ENCODE results near the genes ALYREF and MAFG.

GRCh38 chr17:81703671-81704869 is 903 bp downstream of the MRPL12 start:
- RRBS, result 2% methylated on average over 10 of the region's 42 CpGs

DNA sequence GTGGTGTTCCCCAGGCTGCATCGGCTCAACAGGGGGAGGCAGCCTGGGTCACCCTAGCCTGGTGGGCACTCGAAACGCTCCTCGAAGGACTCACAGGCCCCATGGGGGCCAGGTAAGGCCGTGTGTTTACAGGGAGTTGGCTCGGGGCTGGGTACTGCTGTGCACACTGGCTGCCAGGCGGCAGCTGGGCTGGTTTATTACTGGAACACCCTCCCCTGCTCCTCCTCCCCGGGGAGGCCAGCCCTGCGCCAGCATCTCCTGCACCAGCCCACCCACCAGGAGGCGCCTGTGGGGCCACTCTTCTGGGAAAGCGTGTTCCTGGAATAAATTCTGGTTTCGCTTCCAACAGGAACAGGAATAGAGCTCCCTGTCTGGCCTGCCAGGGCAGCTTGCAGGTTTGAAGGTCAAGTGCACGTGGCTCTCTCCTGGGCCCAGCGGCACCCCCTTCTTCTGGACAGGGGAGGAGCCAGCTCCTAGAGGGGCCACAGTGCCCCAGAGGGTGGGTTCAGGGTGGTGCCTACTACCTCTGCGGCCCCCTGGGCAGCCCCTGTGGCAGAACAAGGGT is 11.4 kb downstream of the MCRIP1 start:
- RRBS, result no CpG with 5 or more reads among the region's 15 CpGs

DNA sequence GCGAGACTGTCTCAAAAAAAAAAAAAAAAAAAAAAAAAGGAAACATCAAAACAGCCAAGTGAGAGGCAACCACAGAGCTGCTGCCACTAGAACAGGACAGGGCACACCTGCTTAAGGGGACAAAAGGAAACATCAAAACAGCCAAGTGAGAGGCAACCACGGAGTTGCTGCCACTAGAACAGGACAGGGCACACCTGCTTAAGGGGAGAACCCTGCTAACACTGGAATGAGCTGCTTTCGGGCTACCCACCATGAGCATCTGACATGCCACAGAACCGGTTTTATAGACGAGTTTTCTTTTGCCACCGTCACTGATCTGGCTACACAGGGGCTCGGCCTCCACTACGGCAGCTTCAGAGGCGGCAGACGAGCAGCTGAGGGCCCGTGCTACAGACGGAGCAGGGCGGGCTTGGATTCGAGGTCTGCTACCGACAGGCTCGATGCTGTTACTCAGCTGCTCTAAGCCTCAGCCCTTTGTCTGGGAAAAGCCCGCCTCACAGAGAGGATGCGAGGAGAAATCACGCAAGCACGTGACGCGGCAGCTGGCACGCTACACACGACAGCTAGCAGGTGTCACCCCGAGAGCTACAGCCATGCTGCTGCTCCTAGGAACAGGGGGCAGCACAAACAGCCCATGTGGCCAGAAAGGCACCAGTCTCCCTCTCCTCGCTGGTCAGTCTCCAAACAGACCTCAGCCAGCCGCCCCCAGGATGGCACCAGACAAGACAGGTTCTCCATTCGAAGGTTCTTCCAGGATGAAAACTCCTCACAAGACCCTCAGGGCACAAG is 1.9 kb downstream of the P4HB start:
- RRBS, result no CpG with 5 or more reads among the region's 28 CpGs

DNA sequence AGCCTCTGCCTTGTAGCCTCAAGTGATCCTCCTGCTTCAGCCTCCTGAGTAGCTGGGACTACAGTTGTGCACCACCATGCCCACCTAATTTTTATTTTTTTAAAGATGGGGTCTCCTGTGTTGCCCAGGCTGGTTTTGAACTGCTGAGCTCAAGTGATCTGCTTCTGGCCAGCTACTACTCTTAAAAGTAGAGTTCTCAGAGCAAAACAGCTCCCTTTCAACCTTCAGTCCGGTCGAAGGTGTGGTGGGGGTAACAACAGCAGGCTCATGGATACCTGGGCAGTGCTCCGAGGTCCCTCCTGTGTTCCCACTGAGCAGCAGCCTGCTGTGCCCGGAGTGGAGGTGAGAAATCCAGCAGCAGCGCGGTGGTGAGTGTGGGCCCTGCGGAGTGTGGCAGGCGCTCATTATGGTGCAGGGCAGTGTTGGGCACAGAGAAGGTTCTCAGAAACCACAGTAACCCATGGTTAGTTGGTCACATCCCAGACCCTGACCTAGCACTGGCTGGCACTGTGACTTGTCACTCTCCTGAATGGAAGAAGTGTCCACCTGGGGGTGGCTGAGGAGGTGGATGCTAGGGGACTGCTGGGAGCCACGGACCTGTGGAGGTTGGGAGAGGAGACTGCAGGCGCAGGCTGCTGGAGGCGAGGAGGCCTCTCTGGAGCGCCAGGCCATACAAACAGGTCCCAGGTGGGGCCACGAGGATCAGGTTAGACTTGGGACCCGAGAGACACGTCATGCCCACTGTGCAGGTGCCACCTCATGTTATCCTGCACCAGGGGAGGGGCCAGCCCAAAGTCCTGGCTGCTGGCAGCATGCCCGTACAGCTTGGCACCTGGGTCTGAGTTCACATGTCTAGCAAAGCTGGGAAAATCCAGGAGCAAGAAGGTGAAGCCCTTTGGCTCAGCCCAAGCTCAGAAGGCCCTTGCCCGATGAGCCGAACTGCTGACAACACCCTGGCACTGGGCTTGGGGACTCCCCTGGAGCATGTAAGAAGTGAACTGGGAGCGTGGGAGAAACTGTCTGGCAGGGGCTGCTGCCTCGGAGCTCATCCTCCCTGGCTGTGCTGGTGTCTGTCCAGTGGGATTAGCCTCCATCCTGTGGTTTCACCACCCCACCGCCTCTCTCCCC is 5.2 kb upstream of the P4HB start:
- RRBS, result 94% methylated on average over 3 of the region's 21 CpGs

- RRBS, result 22% methylated on average over 7 of the region's 29 CpGs
Observed at GRCh38 chr17:81866899-81867920, 3.9 kb downstream of the ARHGDIA start.

DNA sequence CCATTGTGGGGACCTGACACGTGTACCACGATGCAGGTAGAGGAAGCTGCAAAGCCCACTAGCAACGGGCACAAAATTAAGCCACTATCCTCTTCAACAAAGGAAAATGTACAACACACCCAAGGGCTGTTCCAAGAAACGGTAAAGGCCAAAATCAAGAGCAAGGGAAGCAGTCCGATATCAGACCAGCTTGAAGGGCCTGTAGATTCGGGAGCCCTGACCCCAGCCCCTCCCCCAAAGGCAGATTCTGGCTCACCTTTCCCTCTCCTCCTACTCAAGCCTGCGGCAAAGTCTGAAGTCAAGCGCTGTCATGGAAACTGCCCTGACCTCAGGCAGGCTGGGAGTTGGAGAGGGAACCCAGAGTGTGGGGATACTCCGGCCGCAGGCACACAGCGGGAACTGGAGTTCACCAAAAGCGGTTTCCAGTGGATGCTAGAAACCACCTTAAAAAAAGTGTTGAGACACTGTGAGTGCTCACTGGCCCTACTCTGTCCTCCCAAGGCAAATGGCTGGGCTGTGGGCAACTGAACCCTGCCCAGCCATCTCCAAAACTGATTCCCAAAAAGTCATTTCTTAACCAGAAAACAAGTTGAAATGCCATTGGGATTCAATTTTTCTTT is 1.7 kb downstream of the ALYREF start:
- RRBS, result no CpG with 5 or more reads among the region's 12 CpGs

DNA sequence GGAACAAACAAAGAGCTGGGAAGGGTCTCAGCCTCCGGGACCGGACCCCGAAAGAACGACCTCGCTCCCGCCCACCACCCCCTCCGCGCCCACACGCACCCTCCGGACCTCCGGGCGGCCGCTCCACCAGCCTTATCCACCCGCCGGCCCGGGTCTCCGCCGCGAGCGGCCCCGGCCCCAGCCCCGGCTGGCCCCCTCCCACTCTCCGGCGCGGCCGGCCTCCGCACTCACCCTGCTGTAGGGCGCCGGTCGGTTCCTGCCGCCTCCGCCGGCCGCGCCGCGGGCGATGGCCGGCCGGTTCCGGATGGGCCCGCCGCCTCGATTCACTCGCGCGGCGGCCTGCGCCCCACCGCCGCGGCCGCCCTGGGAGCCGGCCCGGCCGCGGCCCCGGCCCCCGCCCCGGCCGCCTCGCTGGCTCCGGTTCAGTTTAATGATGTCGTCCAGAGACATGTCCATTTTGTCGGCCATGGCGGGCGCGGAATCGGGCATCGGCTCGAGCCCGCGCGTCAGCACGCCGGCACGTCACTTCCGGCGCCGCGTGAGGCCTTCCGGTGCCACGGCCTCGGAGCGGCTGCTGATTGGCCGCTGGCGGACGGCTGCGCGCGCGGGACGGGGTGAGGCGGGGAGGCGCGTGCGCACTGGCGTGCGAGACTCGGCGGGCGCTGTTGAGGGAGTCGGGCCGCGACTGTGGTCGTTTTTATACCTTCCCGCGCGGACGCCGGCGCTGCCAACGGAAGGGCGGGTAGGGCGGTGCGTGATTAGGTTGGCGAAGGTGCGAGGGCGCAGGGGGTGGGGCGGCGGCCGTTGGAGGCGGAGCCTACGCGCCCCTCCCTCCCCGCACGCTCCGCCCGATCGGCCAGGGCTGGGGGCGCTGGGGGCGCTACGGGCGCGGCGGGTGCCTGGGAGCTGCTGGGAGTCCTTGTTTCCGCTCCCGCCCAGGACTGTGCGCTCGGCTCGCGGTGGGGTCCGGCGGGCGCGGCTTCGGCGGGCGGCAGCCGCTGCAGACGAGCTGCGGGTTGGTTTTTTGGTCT is at the start of gene ALYREF:
ALYREF (minus strand) TSS at position 495 of the 1,031 bp plus-strand sequence.
- RRBS, result 1% methylated on average over 33 of the region's 152 CpGs

DNA sequence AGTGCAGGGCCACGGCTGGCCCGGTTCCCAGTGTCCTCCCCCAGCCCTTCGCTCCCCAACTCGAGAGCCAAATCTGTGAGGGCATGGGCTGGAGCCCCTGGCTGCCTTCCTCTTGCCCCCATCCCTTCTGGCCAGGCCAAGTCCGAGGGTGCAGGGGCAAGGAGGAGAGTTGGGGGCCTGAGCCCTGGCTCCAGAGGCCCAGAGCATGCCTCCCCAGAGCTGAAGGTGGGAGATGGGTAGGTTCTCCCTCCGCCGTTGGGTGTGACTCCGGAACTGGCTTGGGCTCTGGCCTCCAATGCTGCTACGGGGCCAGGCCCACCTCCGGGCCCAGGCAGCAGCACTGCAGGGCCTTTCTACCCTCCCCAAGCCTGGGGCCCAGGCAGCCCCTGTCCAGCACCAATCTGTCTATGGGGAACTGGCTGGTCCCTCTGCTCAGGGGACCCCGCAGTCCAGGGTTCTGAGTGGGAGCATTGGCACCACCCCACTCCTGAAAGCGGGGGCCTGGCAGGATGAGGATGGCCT is 1.1 kb downstream of the NPB start:
- RRBS, result 87% methylated on average over 3 of the region's 12 CpGs

GRCh38 chr17:81920368-81920906 is 2.5 kb upstream of the SIRT7 start:
- RRBS, result 62% methylated on average over 3 of the region's 10 CpGs

DNA sequence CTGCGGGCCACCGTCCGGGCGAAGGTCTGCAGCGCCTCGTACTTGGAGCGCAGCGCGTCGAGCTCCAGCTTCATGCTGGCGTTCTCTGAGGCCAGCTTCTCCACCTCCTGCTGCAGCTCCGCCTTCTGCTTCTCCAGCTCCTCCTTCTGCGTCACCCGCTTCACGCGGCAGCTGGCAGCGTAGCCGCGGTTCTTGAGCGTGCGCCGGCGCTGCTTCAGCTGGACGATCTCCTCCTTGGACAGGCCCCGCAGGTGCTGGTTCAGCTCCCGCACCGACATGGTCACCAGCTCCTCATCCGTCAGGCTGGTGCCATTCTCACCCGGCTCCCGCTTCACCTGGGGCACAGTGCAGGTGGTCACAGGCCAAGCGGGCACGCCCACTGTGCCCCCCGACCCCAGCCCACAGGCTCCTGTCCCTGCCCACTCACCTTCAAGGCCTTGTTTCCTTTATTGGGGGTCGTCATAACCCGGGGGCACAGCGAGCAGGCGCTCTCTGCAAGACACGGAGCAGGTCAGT is 4.8 kb downstream of the MAFG start:
- RRBS, result 75% methylated on average over 8 of the region's 38 CpGs

DNA sequence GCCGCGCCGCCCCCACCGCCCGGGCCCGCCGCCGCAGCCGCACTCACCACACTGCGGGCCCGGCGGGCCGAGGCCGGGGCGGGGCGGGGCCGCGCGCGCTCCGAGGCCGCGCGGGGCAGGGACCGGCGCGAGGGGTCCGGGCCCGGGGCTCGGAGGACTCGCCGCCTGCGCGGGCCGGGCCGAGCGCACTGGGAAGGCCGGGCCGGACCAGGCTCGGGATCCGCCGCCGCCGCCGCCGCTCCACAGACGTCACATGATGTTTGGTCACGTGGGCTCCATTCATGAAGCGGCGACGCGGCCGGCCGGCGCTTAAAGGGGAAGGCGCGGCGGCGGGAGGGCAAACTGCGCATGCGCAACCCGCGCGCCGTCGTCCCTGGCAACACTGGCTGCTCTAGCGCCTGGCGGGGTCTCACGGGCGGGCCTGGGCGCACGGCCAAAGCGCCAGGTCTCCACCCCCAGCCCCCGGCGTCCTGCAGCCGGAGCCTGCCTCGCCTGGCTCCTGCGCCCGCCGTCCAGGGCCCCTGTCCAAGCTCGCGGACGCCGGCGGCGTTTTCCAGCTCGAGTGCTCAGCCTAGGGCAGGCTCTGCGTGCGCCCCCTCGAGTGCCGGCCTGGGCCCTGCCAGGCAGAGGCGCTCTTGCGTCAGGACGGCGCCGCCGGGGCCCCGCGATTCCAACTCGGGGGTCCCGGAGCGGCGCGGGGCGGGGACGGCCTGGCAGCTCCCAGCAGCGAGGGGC is at the start of gene MAFG:
MAFG (minus strand) TSS at position 255 of the 735 bp plus-strand sequence.
- RRBS, result 1% methylated on average over 55 of the region's 107 CpGs

DNA sequence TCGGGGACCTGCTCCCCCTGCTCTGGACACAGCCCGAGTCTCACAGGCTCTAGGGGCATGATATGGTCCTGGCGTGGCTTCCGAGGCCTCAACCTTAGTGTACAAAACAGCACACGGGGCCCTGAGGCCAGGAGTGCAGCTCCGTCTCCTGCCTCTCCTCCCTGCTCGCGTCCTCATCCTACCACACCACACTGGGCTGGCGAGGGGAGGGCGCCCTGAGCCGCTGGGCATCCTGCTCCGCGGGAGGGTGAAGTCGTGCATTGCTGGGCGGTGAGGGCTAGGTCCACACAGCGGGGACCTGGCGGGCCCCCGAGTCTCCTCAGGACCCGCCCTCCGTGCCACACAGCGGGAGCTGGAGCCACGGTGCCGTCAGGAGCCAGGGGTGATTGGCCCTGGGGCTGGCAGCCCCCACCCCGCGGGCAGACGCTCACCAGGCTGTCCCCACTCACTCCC is 1.2 kb upstream of the MAFG start:
- RRBS, result no CpG with 5 or more reads among the region's 26 CpGs

- RRBS, result 75% methylated on average over 5 of the region's 65 CpGs
Observed at GRCh38 chr17:81940518-81941612, 3.8 kb upstream of the PYCR1 start.

- RRBS, result 63% methylated on average over 2 of the region's 33 CpGs
Observed at GRCh38 chr17:81966627-81967229, 5.7 kb upstream of the NOTUM start.

DNA sequence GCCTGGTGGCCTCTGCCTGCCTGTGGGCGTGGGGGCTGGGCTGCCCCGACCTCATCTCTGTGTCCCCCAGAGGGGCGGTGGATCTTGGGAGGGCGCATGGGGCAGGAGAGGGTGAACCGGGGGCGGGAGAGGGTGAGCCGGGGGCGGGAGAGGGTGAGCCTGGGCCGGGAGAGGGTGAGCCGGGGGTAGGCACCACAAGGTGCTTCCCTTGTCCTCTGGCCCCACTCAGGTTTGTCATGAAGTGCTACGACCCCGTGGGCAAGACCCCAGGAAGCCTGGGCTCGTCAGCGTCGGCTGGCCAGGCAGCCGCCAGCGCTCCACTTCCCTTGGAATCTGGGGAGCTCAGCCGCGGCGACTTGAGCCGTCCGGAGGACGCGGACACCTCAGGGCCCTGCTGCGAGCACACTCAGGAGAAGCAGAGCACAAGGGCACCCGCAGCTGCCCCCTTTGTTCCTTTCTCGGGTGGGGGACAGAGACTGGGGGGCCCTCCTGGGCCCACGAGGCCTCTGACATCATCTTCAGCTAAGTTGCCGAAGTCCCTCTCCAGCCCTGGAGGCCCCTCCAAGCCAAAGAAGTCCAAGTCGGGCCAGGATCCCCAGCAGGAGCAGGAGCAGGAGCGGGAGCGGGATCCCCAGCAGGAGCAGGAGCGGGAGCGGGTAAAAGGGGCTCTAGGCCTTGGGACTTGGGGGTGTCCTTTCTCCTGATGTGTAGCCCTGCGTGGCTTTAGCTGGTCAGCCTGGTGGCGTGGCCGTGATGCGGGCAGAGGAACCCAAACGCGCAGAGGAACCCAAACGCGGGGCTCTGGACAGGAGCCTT is 19.0 kb downstream of the ASPSCR1 start:
- RRBS, result no CpG with 5 or more reads among the region's 42 CpGs

DNA sequence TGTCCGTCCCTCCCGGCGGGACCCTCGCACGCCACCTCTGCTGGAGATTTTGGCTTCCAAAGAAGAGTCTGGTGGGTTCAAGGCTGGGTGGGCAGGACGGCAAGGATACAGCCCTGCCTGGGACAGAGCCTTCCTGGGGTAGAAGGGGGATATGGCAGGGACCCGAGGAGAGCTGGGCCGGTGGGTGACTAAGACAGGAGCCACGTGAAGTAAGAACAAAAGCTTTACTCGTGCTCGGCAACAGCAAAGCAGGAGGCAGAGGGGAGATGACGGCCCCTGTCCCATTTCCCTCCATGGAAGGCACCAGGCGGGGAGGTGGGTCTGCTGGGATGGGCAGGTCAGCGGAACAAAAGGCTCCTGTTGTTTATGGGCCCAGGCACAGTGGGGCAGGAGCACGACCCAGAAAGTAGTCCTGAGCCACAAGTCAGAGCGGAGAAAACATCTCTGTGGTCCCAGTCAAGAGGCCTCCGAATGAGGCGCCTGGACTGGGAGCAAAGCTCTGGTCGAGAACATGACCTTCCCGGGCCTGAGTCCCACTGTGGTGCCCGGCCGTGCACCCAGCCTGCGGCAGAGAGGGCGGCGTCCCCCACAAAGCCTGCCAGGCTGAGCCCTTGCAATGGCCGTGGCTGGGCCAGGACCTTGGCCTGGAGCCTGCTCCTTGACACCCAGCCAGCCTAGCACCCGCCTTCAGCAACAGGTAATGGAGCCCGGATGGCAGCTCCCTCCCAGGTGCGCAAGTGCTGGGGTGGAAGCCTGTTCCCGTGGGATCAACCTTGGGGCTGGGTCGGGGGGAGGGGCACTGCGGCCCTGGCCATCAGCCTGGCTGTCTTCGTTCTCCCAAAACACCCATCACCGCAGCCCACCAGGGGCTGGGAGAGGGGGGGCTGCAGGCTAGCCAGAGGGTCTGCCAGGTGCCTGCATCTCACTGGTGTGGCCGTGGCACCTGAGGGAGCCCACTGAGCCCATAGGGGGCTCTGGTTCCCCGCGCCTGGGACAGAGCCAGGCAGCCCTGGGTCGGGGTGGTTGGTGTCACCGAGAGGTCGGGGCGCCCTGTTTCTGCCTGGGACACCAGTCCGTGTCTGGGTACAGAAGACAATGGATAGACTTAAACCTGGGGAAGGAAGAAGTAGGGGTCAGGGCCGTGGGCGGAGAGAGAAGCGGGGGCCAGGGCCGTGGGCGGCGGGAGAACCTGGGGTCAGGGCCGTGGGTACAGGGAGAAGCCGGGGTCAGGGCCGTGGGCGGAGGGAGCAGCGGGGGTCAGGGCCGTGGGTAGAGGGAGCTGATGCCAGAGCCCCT is 3.5 kb downstream of the RFNG start:
- RRBS, result no CpG with 5 or more reads among the region's 54 CpGs

DNA sequence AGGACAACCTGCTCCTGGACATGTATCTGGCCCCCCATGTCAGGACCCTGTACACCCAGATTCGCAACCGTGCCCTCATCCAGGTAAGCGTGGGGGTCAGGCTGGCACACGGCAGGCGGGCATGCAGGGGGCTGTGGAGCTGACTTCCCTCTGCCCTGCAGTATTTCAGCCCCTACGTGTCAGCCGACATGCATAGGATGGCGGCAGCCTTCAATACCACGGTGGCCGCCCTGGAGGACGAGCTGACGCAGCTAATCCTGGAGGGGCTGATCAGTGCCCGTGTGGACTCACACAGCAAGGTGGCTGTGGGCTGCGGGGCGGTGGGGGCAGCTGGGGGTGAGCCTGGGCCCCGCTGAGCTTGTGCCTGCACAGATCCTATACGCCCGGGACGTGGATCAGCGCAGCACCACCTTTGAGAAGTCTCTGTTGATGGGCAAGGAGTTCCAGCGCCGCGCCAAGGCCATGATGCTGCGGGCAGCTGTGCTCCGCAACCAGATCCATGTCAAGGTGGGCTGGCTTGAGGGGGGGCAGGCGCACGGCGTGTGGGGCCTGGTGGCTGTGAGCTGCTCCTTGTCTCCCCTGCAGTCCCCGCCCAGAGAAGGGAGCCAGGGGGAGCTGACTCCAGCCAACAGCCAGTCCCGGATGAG is 4.9 kb downstream of the GPS1 start:
- RRBS, result no CpG with 5 or more reads among the region's 30 CpGs

DNA sequence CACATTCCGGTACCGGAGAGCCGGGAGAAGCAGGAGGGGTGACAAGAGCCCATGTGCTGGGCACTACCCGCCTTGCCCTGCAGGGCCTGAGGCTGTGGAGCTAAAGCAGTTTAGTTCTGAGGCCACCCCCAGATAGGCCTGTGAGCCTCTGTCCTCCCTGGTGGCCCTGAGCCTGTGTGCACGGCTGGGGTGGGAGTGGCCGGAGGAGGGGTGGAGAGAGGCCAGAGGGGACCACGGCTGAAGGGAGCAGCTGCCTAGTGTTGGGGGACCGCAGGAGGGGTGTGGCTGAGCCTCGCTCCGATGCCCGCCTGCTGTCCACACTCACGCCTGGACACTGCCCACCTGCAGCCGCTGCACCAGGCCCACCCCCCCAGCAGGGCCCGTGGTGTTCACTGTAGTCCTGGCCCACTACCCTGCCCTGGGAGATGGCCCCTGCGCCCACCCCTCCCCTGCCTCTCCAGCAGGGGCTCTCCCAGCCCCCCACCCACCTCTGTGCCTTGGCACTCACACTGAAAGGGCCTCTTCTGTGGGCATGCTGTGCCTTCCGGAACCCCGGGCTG is 11.6 kb upstream of the DUS1L start:
- RRBS, result no CpG with 5 or more reads among the region's 17 CpGs

- RRBS, result no CpG with 5 or more reads among the region's 21 CpGs
Observed at GRCh38 chr17:82093506-82093986, 4.5 kb downstream of the FASN start.

GRCh38 chr17:82108401-82108823 is 10.4 kb upstream of the FASN start:
- RRBS, result 57% methylated on average over 2 of the region's 14 CpGs

All from zone of skin (tissue), 1 donor.